ENCODE results near the gene KCNS3.

GRCh38 chr2:17765277-17765957, 11.5 kb downstream of the GEN1 start:
- PRO-cap, 3 experiments: no peak in any of the 3 experiments
- RAMPAGE, long total RNA, 4 experiments: no peak in any of the 4 experiments
- RRBS: no CpG with 5 or more reads among the region's 5 CpGs

- PRO-cap, 3 experiments: peak in 3 of 3 experiments; most common plus-strand start chr2:17878667 (in 3); most common minus-strand start chr2:17878528 (in 2)
- RAMPAGE, long total RNA, 4 experiments: no peak in any of the 4 experiments
- RRBS: 1% methylated on average over 27 of the region's 50 CpGs
Measured at GRCh38 chr2:17878440-17878737, at the start of gene KCNS3. Gene KCNS3 (plus strand): TSS chr2:17878667.

GRCh38 chr2:18311699-18311898, 248.9 kb downstream of the RDH14 start:
- PRO-cap, 3 experiments: no peak in any of the 3 experiments
- RAMPAGE, long total RNA, 4 experiments: no peak in any of the 4 experiments
- RRBS: no CpG with 5 or more reads among the region's 1 CpG

DNA sequence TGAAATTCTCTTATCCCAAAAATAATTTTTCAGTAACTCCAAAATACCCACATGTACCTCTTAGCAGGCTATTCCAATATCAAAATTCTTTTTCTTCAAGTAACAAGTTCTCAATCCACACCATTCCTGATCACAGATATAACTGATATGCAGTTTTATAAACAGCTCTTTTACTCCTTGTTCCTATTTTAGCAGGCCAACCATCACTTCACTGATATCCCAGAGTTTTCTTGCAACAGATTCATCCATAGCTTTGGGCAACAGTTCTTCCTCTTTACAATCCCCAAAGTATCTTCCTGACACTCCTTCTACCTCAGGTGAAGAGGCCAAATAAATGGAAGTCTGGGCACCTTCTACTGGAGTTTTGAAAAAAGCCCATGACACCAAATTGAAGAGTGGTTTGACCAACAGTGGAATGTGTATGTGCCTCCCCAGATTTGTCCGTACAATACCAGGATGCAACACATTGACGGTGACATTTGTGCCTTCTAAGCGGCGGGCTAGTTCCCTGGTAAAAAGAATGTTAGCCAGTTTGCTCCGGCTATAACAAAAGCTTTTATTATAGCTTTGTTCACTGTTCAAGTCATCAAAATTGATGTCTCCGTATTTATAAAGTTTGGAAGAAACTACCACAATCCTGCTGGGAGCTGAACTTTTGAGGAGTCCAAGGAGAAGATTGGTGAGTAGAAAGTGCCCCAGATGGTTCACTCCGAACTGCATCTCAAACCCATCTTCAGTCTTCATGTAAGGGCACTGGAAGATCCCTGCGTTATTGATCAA, 5.3 kb downstream of the RDH14 start:
- PRO-cap, 3 experiments: no peak in any of the 3 experiments
- RAMPAGE, long total RNA, 4 experiments: no peak in any of the 4 experiments
- RRBS: no CpG with 5 or more reads among the region's 8 CpGs

DNA sequence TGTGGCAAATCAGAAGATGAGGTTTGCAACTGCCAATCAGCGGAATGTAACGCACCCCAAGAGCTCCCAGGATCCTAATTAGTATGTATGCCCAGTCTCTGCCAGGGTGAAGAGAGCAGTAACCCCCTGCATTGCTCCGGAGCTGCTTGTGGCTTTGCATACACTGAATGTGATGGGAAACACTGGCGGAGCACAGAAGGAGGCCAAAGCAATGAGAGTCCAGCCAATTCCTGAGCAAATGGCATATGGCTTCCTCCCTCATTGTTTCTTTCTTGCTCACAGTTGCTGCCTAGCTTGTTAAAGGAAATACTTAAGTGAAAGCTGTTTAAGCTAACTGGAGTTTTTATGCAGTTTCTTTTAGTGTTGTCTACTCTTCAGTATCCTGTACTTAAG, 343.5 kb upstream of the NT5C1B start:
- PRO-cap, 3 experiments: no peak in any of the 3 experiments
- RAMPAGE, long total RNA, 4 experiments: no peak in any of the 4 experiments
- RRBS: no CpG with 5 or more reads among the region's 4 CpGs

GRCh38 chr2:19638322-19638636, 263.5 kb downstream of the TTC32 start:
- PRO-cap, 3 experiments: peak in 1 of 3 experiments; most common plus-strand start chr2:19638414 (in 1)
- RAMPAGE, long total RNA, 4 experiments: no peak in any of the 4 experiments
- RRBS: no CpG with 5 or more reads among the region's 1 CpG

DNA sequence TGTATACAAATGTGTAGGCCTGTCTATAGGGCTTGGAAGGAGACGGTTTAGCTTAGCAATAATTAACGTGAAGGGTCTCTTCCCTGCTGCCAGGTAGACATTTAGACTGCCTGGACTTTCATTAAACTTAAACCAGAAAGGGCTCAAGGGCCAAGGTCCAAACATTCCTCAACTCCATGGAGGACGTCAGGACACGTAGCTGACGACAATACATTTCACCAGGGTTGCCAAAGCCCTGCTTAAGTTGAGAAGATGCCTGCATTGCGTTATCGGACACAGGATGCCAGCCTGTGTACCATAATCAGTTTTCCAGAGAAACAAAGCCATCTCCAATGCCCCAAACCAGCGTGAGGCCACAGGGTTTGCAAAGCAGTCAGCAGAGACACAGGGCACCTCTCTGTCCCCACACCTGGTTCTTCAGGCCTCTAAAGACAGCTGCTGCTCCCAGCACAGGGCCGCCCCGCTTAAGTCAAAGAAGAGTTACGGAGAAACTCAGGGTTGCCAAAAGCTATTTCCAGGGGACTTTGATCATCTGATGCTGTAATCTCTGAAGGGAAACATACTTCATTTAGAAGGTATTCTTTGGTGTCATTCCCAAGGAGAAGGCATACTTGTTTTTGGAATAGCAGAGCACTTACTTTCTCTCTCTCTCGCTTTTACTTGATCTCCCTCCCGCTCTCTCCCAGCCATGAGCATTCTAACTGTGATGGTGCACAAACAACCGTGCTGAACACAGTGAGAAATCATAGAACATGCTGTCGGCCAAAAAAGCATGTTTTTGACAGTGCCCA, 46.1 kb downstream of the TTC32 start:
- PRO-cap, 3 experiments: no peak in any of the 3 experiments
- RAMPAGE, long total RNA, 4 experiments: no peak in any of the 4 experiments
- RRBS: no CpG with 5 or more reads among the region's 15 CpGs

GRCh38 chr2:20062551-20063033, 11.2 kb upstream of the LAPTM4A start:
- PRO-cap, 3 experiments: no peak in any of the 3 experiments
- RAMPAGE, long total RNA, 4 experiments: no peak in any of the 4 experiments
- RRBS: no CpG with 5 or more reads among the region's 5 CpGs

GRCh38 chr2:20121942-20122642, 70.7 kb upstream of the LAPTM4A start:
- PRO-cap, 3 experiments: no peak in any of the 3 experiments
- RAMPAGE, long total RNA, 4 experiments: no peak in any of the 4 experiments
- RRBS: no CpG with 5 or more reads among the region's 11 CpGs

DNA sequence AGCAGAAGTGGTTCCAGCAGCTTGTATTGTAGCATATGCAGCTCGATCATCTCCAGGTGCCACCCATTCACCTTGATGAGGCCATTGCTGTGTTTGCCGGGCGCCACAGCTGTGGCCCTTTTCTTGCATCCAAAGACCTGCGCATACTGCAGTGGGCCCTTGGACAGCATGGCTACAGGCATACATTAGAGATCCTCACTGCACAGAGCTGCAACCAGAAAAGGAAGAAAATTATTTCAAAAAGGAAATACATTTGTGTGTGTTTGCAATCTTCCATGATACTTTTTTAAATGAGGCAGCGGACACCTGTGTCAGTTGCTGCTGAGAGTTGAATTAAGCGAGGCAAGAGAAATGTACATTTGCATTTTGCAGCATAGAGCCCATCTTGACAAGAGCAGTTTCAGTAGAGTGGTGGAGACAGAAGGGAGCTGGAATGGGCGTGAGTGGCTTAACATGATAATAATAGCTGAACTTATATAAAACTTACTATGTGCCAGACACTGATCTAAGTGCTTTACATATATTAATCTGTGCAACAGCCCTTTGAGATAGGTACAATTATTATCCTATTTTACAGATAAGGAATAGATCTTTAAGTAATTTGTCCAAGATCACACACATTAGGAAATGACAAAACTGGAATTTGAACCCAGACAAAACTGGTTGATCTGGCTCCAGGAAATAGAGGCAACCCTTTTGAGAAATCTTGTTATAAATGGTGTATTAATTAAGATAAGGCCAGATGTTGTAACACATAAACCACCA, 68.9 kb downstream of the SDC1 start:
- PRO-cap, 3 experiments: no peak in any of the 3 experiments
- RAMPAGE, long total RNA, 4 experiments: no peak in any of the 4 experiments
- RRBS: no CpG with 5 or more reads among the region's 7 CpGs

GRCh38 chr2:20183867-20184461, 41.0 kb downstream of the SDC1 start:
- PRO-cap, 3 experiments: no peak in any of the 3 experiments
- RAMPAGE, long total RNA, 4 experiments: no peak in any of the 4 experiments
- RRBS: no CpG with 5 or more reads among the region's 5 CpGs

DNA sequence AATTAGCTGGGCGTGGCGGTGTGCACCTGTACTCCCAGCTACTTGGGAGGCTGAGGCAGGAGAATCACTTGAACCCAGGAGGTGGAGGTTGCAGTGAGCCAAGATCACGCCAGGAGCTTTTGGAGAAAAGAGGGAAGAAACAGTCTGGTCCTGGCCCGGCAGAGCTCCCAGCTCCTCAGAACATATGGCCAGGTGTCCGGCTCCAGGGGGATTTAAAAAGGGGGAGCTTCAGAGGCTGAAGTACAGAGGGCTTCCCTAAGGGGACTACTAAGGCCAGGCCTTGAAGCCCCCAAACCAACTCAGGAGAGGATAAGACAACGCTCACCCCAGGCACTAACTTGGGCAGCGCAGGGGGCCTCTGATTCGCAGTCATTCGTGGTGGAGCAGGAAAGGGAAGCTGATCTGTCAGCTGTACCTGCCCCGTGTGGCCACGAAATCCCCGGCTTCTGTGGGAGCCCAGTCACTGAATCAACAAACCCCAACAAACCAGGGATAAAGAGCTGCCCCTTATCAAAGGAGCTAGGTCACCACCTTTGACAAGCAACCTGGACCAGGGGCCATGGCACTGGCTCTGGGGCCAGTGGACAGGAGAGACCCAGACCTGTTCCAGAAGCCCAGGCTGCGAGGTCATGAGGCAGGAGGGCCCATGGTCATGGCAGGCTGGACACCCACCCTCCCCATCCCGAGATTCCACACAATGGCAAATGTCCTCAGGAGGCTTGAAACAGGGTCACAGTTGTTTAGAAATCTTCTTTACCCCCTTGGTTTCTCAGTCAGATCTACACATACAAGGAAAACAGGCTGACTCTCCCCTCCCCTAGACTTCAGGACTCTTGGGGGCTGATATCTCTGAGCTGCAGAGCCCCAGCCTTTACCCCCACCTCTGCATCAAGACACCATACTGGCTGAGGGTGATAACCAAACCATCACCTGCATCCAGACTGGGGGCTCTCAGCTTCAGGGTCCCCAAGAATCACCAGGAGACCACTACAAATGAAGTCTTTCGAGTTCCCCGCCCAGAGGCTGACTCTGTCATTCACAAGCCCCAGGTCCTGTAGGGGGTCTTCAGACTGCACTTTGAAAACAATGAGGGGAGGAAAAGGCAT, 14.4 kb downstream of the SDC1 start:
- PRO-cap, 3 experiments: no peak in any of the 3 experiments
- RAMPAGE, long total RNA, 4 experiments: no peak in any of the 4 experiments
- RRBS: no CpG with 5 or more reads among the region's 16 CpGs

- PRO-cap, 3 experiments: no peak in any of the 3 experiments
- RAMPAGE, long total RNA, 4 experiments: no peak in any of the 4 experiments
- RRBS: 17% methylated on average over 1 of the region's 10 CpGs
Measured at GRCh38 chr2:20213511-20214546, 11.1 kb downstream of the SDC1 start.

GRCh38 chr2:20248680-20249347, 23.9 kb upstream of the SDC1 start:
- PRO-cap, 3 experiments: no peak in any of the 3 experiments
- RAMPAGE, long total RNA, 4 experiments: no peak in any of the 4 experiments
- RRBS: no CpG with 5 or more reads among the region's 3 CpGs

DNA sequence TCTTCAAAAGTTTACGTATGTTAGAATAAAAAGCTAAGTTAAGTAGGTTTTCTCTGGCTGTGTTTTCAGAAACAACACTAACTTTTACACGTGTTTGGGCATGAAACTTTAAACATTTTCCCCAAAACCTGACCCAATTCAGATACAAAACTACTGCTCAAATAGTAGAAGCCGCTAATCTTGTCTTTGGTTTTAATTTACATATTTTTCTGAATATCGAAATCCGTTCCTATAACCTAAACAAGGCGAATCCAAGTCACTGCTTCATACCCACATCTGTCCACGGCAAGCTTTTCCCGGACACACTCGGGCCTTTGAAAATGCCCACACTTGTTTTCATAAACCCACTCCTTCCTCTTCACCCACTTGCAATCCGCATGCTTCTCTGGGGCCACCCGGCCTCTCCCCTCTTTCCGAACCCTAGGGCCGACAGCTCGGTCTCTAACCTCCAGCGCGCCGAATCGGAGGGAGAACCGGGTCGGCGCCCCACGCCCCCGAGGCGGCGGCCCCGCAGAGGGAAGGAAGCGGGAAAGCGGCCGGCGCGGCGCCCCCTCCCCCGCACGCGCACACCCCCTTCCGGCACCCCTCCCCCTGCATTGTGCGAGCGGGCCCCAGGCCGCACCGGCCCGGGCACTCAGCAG, 685 bp downstream of the PUM2 start:
- PRO-cap, 3 experiments: peak in 2 of 3 experiments; most common plus-strand start position 596 of the sequence (in 2); most common minus-strand start position 316 of the sequence (in 1)
- RAMPAGE, long total RNA, 4 experiments: no peak in any of the 4 experiments
- RRBS: 1% methylated on average over 33 of the region's 41 CpGs

- PRO-cap, 3 experiments: peak in 1 of 3 experiments; most common plus-strand start chr2:20378936 (in 1)
- RAMPAGE, long total RNA, 4 experiments: no peak in any of the 4 experiments
- RRBS: no CpG with 5 or more reads among the region's 15 CpGs
Measured at GRCh38 chr2:20378757-20379482, 28.3 kb upstream of the PUM2 start.

DNA sequence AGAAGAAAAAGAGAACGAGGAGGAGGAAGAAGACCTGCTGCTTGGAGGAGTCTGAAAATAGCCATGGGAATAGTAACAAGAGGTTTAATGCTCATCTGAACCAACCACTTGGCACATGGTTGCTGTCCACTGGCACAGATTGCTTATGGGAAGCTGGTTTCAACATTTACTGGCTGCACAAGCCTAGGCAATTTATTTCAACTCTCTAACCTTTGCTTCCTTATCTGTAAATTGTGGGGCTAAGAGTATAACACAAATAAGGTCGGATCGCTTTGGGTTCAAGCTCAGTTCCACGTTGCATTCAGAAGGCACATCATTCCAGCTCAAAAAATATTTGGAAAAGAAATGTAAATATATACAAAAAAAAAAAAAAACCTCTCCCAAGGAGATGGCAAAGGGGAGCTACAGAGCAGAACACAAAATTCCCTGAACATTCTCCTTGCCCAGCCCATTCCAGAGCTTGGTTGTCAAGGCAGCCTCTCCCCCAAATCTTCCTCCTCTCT, 14.1 kb upstream of the RHOB start:
- PRO-cap, 3 experiments: no peak in any of the 3 experiments
- RAMPAGE, long total RNA, 4 experiments: no peak in any of the 4 experiments
- RRBS: no CpG with 5 or more reads among the region's 4 CpGs

DNA sequence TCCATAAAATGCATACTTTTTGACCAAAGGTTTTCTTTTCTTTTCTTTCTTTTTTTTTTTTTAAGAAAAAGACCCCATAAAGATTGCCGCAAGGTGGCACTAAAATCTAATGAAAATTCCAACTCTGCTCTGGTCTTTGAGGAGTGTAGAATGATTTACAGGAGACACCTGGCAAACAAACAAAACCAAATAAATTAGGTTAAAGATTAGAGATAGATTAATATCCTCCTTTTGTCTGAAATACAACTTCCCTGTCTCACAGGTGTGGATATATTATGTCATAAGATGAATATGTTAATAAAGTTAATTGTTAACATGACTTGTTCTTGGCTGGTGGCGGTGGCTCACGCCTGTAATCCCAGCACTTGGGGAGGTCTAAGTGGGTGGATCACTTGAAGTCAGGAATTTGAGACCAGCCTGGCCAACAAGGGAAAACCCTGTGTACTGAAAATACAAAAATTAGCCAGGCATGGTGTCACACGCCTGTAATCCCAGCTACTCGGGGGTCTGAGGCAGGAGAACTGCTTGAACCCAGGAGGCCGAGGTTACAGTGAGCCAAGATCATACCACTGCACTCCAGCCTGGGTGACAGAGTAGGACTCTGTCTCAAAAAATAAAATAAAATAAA, 3.5 kb upstream of the RHOB start:
- PRO-cap, 3 experiments: no peak in any of the 3 experiments
- RAMPAGE, long total RNA, 4 experiments: no peak in any of the 4 experiments
- RRBS: no CpG with 5 or more reads among the region's 6 CpGs

GRCh38 chr2:20447668-20447981, 751 bp downstream of the RHOB start:
- PRO-cap, 3 experiments: peak in 2 of 3 experiments; most common plus-strand start chr2:20447955 (in 2); most common minus-strand start chr2:20447933 (in 2)
- RAMPAGE, long total RNA, 4 experiments: start-site peak on the plus strand in 1 of 4 experiments, at chr2:20447801-20447961 at its widest, 27 to 72 reads per replicate; start-site peak on the minus strand in 1 of 4 experiments, at chr2:20447696-20447789 at its widest, 38 reads per replicate
- RRBS: no CpG with 5 or more reads among the region's 29 CpGs

- PRO-cap, 3 experiments: no peak in any of the 3 experiments
- RAMPAGE, long total RNA, 4 experiments: no peak in any of the 4 experiments
- RRBS: no CpG with 5 or more reads among the region's 7 CpGs
Measured at GRCh38 chr2:20506964-20507751, 60.3 kb downstream of the RHOB start.

Data from adrenal gland (tissue), 7 donors.